Measurements from ENCODE around the genes METAP2, USP44, CCDC38, ANKS1B, SCYL2 and GAS2L3.

GRCh38 chr12:95383815-95384456, 90.0 kb upstream of the METAP2 start:
- PRO-cap, result no peak

DNA sequence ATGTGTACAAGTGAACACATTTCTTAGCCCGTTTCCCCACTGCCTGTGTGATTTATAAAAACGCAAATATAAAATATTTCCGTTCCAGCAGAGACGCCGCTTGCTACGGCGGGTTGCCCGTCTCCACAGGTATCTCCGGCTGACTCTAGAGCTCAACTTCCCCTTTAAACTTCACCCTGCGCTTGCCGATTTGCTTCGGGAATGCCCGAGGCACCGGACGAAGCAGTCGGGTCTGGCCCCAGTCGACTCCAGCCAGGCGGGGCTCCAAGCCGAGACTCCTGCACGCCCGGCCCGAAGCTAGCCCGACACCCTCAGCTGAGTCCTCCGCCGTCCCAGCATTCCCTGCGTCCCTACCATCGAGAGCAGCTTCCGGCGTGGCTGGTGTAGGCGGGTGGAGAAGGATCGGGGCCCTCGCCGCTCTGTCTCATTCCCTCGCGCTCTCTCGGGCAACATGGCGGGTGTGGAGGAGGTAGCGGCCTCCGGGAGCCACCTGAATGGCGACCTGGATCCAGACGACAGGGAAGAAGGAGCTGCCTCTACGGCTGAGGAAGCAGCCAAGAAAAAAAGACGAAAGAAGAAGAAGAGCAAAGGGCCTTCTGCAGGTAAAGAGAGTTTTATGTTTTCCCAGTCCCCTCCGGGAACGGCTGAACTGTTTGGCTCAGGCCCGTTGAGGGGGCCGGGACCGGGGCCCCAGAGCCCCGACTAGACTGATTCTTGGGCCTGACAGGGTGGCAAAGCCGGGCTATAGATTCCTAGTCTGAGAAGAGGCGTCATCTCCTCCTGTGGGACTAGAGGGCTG, at the start of gene METAP2:
TSS of gene METAP2 (plus strand) at position 424 of the 799 bp plus-strand sequence.
- PRO-cap, result bidirectional peak, plus-strand start at position 427 of the sequence, minus-strand start at position 277 of the sequence

DNA sequence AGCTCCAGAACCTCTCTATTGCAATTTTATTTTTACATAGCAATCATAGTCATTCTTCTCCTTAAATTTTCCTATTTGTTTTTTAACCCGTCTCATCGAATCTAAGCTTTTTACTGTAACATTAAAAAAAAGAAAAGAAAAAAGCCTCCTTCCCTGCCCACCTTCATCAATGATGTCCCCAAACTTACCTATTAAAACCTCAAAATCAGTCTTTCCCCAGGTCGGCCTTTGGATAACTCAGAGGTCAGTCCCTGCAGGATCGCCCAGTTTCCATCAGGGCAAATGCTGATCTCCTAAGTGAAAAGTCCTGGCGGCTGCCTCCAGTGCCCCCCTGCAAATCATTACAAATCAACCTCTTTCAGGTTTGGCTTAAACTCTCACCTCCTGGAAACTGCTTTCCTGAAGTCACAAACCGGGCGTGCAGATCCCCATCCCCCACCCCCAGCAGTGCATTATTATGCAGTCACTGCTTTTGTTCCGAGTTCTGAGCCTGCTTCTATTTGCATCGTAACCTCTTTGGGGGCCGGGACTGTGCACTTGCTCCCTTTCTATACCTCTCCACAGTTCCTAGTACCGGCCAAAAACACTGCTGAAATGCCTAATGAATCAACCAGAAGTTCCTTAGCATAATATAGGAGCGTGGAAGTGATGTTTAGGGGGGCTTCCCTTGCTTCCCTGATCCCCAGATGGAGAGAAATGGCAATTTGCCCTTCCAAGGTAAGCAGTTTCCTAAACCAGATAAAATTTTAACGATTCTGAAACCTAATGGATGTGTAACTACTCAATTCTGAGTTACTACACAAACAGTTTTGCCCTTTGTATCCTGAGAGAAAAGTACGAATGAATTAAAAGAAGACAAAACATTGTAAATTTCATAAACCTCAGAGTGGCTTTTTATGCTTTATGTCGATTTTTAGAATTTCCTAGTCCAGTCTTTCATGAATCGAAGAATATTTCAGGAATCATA, at the start of gene USP44:
TSS of gene USP44 (minus strand) at position 393 of the 967 bp plus-strand sequence.
- PRO-cap, result no peak

- PRO-cap, result no peak
These were observed 85.5 kb downstream of the NTN4 start for GRCh38 chr12:95705064-95705511.

GRCh38 chr12:95789036-95789968, 1.3 kb downstream of the NTN4 start:
- PRO-cap, result no peak

DNA sequence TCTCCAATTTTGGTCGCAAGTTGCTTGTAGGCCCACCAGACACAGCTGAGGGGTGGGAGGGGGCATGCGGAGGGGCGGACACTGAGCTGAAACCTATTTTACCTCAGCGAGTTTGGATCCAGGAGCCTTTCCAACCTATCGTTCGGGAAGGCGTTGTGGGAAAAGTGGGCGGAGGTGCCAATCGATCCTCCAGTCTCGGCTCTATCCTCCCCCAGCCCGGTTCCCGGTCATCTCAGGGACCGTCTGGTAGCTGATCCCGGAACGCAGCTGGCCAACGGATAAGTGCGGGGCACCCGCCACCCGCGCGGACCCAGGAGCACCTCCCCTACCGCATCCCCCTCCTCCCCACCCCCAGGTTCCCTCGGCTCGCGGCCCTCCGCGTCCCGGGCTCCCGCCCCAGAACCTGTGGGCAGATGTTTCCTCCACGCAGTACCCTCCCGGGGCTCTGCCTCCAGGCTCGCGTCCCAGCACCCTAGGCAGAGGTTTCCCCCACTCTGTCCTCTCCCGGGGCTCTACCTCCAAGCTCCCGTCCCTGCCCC, at the start of gene CCDC38:
TSS of gene CCDC38 (minus strand) at position 286 of the 539 bp plus-strand sequence.
- PRO-cap, result bidirectional peak, plus-strand start at position 230 of the sequence, minus-strand start at position 245 of the sequence

GRCh38 chr12:96254718-96255783, 60.9 kb downstream of the ELK3 start:
- PRO-cap, result no peak

DNA sequence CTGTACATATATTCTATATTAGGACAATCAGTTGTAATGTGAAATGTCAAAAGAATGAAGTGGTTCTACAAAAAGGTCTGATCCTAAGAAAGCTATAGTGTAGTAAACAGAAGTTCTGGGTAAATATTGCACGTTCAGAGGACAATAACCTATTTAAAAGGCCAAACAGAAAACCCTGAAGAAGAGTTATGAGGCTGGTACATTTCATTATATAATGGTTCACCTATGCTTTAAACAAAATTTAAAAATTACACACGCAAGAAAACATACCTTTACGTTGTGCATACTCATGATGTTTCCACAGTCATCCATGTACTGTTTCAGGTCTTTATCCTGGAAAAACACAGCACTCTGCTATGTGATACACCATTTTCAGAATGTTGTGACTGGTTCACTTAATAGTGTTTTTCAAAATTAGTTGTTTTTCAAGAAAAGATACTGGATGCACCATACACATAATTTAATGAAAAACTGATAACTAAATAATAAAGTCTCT, 102.9 kb downstream of the ELK3 start:
- PRO-cap, result no peak

GRCh38 chr12:96298752-96299000, 101.6 kb downstream of the CDK17 start:
- PRO-cap, result no peak

GRCh38 chr12:96446267-96446641, 43.1 kb upstream of the CFAP54 start:
- PRO-cap, result no peak

- PRO-cap, result no peak
These were observed 93.0 kb downstream of the NEDD1 start for GRCh38 chr12:97000164-97000424.

GRCh38 chr12:97456867-97457124, 549.7 kb downstream of the NEDD1 start:
- PRO-cap, result no peak

- PRO-cap, result unidirectional peak, minus-strand start at chr12:99984709
These were observed at the start of gene ANKS1B for GRCh38 chr12:99984157-99985332. Gene ANKS1B, minus strand, starts transcription at chr12:99984936.

DNA sequence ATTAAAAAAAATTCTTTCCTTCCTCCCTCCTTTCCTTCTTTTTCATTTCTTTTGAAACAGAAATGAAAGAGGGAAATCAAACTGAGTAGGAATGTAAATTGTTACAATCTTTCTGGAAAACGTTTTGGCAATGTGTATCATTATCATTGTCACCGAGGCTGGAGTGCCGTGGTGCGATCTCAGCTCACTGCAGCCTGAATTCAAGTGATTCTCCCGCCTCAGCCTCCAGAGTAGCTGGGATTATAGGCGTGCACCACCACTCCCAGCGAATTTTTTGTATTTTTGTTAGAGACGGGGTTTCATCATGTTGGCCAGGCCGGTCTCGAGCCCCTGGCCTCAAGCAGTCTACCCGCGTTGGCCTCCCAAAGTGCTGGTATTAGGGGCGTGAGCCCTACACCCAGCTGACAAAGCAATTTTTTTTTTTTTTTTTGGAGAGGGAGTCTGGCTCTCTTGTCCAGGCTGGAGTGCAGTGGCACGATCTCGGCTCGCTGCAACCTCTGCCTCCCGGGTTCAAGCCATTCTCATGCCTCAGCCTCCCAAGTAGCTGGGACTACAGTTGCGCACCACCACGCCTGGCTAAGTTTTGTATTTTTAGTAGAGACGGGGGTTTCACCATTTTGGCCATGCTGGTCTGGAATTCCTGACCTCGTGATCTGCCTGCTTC, 1.0 kb downstream of the ACTR6 start:
- PRO-cap, result no peak

GRCh38 chr12:100266526-100267763, at the start of gene SCYL2:
Gene SCYL2, plus strand, starts transcription at chr12:100267177.
- PRO-cap, result bidirectional peak, plus-strand start at chr12:100267197, minus-strand start at chr12:100267076

GRCh38 chr12:100445336-100445606, 28.4 kb upstream of the NR1H4 start:
- PRO-cap, result no peak

GRCh38 chr12:100475154-100475689, 1.6 kb downstream of the NR1H4 start:
- PRO-cap, result no peak

- PRO-cap, result no peak
These were observed 38.7 kb upstream of the GAS2L3 start for GRCh38 chr12:100534821-100535168.

GRCh38 chr12:100573257-100574261, at the start of gene GAS2L3:
Gene GAS2L3, plus strand, starts transcription at chr12:100573684.
- PRO-cap, result bidirectional peak, plus-strand start at chr12:100573714, minus-strand start at chr12:100573559

DNA sequence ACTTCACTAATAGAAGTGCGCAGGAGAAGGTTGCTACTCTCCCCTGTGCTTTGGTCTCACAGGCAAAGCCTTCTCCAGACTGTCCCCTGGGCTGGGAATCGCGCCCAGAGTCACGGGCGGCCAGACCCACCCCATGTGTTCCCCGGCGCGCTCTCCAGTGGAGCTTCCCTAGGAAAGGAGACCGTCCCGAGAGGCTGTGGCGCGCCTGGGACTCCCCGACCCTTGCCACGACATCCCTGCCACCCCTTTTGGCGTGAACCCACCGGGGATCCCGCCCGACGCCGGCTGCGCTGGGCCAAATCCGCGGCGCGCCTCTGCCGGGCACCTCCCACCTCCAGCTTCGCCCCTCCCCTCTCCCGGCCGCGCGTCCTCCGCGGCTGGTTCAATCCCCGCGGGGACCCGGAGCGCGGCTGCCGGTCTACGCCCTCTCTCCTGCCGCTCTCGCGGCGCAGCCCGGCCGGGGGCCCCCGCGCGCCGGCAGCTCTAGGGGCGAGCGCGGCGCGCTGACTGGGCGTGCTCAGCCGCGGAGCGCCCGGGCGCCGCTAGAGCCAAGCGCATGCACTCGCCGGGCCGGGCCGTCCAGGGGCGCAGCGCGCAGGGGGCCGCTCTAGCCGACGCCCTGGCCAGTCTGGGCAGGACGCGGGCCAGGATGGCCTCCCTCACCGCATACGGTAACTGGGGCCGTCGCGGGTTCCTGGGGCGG, 77.5 kb upstream of the ANO4 start:
- PRO-cap, result unidirectional peak, plus-strand start at position 433 of the sequence

Measured in right cardiac atrium (tissue), 1 donor.